PC-3 (cell line): ENCODE data around the gene GALNT16.

- RAMPAGE, long total RNA = no peak
Observed at GRCh38 chr14:68511387-68511950, 281.4 kb downstream of the ZFP36L1 start.

GRCh38 chr14:68596550-68597337, 196.1 kb downstream of the ZFP36L1 start:
- RAMPAGE, long total RNA = no peak

DNA sequence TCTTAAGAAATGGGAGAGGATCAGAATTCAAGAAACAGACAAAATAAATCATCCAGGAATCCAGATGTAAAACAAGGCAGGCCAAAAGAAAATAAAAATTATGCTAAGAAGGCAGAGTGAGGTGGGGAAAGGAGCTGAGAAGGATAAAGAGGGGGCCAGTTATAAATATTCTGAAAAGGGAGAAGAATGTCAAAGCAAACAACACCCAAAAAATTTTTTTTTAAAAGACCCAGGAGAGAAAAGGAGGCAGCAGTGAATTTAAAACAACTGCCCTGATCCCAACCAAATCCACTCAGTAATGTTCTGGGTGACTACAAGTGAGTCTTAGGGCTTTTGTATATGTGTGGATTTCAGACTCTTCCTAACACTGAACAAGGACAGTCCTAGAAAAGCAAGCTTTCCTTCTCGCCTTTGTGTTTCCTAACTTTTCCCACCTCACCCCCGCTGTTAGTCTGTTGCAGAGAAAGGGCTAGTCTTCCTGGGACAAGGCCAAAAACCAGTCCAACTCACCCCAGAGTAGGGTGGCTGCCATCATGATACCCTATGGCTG, 16.4 kb upstream of the ZFP36L1 start:
- RAMPAGE, long total RNA = no peak

DNA sequence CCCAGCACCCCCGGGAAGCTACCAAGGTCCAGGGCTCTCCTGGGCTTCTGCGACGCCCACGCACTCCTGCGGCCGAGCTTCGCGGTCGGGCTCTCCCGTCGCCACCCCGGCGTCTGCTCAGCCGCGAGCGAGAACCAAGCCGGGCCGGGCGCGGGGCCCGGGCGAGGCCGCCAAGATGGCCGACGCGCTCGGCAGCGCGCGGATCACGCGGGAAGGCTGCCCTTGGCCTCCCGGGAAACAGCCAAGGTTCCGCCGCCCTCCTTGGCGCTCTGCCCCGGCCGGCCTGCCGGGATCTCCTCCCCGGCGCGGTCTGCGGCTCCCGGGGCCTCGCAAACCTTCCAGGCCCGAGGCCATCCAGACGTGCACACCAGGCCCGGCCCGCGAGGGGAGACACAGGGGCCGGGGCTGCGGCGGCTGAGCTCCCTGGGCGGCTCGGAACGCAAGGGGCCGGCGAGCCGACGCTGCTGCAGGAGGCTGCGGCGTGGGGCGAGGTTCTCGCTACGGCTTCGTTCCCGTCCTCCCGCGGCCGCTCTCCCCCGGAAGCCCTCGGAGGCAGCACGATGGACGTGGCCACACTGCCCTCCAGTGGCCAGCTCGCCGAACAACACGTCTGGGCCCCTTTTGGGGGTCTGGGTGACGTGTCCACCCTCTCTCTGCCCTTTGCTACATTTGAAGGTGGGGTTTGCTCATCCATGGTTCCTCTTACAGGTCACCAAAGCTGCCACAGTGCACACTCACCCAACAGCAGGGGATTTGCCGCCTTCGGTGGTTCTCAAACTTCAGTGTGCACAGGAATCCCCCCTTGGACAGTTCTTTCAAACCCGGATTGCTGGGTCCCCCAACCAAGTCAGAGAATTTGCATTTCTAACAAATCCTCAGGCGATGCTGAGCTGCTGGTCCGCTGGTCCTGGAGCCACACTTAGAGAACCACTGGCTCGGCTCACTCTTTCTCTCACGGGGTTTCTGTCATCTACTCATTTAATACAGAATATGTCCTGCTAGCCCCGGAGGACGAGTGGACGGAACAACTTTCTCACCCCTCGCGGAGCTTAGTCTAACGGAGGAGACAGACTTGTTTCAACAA, 23.8 kb upstream of the ZFP36L1 start:
- RAMPAGE, long total RNA = no peak

GRCh38 chr14:68843148-68844394, 50.7 kb upstream of the ZFP36L1 start:
- RAMPAGE, long total RNA = no peak

GRCh38 chr14:68891876-68892547, 87.1 kb downstream of the ACTN1 start:
- RAMPAGE, long total RNA = no peak

DNA sequence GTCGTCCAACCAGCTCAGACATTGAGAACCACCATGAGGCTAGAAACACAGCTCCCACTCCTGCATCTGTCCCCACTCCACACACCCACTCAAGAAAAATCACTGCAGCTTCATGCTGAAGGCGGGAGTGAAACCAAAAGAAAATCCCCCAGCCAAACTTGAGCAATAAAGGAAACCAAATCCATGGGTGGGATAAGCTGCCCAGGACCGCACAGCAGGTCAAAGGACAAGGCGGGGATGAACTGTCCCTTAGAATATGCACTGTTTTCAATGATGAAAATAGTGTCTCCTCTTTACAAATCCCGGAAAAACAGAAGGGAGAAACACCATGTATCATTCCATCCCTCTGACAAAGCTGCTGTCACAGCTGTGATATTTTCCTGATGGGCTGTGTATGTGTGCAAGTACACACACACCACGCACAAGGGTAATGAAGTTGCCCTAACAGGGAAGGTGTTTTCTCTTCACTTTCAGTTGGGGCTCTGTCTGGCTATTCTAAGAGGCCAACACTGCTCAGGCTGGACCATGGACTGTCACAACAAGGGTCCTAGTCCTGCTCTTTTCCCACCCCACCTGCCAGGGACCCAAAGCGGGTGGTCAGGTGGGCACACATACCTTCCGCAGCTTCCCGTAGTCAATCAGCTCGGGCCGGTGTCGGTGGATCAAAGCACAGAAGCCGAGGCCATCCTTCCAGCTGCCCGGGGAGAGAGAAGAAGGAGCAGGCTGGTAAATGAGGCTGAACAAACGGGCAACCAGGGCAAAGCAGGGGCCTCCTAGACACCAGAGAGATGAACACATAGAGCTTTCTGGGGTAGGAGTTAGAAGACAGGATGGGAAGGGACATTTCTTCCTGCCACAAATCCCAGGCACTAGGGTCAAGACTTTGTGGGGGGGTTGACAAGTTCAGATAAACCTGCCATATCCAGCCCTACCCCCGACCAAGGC, 70.1 kb downstream of the ACTN1 start:
- RAMPAGE, long total RNA = no peak

GRCh38 chr14:68932557-68933112, 46.5 kb downstream of the ACTN1 start:
- RAMPAGE, long total RNA = no peak

DNA sequence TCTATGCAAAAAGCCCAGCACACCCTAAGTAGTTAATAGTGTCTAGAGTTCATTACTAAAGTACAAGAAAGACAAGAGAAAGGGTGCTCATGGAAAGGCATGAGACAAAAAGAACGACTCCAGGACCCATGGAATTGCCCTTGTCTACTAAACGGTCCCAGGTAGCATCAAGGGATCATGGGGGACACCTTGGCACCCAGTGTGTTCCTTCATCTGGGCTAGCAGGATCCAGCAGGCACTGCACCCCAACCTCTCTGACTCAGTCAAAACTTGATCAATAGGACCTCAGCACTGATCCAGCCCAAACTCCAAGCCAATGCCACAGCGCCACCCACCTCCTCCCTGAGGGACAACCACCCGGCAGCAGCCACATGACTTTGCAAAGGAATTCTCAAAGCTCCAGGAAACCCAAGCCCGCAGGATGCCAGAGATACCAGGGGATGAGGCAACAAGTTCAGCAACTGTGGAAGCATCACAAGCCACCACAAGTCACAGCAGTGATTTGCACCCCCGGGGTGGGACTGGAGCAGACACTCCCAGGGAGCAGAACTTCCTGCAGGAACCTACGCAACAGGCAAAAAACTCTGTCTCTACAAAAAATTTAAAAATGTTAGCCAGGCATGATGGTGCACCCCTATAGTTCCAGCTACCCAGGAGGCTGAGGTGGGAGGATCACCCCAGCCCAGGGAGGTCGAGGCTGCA, 37.3 kb downstream of the ACTN1 start:
- RAMPAGE, long total RNA = no peak

GRCh38 chr14:69259322-69260417, at the start of gene GALNT16:
Gene GALNT16 (plus strand): TSS chr14:69260158.
- RAMPAGE, long total RNA = no peak

- RAMPAGE, long total RNA = no peak
Observed at GRCh38 chr14:69316945-69317518, 57.1 kb downstream of the GALNT16 start.

DNA sequence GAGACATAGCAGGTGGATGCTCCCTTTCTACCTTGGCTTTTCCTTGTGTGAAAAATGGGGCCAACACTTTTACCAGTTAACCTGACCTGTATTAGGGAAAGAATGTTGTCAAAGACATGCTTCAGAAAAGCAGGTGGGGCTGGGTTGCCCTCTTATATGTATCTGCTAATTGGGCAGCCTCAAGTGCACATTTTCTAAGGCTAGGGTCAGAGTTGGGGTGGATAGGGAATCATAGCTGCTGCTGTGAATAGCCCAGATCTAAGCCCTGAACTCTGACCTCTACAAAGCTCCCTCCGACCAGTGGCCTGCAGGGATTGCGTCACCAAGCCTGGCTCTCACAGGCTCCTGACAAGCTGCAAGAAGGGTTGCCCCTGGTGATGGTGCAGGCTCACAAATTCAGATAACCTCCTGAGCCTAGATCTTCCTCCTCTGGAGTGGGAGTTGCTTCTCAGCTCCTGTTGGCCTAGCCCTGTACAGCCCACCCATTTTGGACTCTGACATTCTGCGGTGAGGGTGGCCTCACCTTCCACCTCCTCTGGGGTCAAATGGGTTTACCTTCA, 5.2 kb upstream of the SUSD6 start:
- RAMPAGE, long total RNA = no peak

- RAMPAGE, long total RNA = no peak
Observed at GRCh38 chr14:69611266-69611500, 213 bp upstream of the SUSD6 start.

DNA sequence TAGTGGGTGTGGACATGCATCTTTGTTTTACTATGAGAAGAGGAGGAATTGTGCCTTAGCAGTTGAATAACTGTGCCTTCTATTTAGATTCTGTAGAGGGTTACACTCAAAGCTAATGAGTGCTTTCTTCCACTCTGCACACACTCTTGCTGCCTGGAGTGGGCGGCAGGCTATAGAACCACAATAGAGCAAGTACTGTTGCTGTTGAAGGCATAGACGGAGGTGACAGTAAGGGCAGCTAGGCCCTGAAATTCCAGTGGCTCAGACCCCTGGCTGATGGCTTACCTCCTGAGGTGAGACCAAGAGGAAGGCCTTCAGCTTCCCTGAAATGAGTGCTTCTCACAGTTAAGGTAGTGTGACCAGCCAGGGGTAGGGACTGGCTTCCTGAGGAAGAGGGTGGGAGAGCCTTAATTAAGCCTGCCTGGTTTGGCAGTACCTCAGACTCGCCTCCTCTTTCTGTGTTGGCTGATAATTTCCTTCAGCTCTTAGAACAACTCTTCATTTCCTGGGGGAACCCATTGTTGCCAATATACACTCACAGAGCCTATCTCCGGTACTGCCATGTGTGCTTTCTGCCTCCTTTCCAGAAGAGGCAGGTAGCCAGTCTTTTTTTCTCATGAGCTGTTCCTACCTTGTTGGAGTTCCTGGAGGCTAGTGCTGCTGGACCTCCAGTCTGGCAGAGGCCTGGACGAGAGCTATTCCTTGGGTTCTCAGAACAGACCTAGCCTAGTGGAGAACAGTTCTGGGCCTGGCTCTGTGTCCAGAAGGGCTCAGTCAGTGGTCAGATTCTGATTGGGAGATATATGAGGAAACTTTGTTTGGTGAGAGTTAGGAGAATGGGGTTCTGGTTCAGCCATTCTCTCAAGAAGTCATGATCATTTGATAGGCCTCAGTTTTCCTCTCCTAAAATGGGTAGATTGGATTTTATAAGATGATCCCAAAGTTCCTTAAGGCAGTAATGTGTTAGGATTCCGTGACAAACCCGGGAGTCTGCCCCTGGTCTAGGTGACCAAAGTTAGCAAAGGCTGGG, 25.0 kb downstream of the SUSD6 start:
- RAMPAGE, long total RNA = no peak

- RAMPAGE, long total RNA = no peak
Observed at GRCh38 chr14:69637789-69638087, 26.3 kb downstream of the SUSD6 start.

- RAMPAGE, long total RNA = no peak
Observed at GRCh38 chr14:69682831-69683744, 71.7 kb downstream of the SUSD6 start.

- RAMPAGE, long total RNA = no peak
Observed at GRCh38 chr14:69685079-69686153, 74.0 kb downstream of the SUSD6 start.

- RAMPAGE, long total RNA = no peak
Observed at GRCh38 chr14:69716734-69717264, 50.1 kb upstream of the SRSF5 start.

DNA sequence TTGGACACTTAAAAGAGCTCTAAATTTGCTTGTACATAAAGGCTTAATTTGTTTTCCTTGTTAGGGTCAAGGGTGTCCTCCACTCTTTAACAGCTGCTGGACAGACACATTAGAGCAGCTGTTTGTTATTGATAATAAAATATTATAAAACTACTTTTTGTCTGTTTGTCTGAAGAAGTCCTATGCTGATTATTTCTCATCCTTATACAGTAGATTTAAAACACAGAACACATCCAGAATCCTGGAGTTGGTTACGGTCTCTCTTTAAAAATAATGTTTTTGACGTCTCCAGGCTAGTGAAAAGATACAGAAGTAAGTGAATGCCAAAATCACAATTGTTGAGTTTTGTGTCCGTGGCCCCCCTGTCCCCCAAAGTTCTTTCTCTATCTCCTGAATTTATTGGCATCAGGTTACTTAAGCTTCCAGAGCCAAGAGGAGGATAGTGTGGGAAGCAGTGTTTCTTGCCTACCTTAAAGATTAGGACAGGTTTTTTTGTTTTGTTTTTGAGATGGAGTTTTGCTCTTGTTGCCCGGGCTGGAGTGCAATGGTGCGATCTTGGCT, 5.0 kb downstream of the SRSF5 start:
- RAMPAGE, long total RNA = no peak

- RAMPAGE, long total RNA = no peak
Observed at GRCh38 chr14:69778288-69778884, 11.4 kb downstream of the SRSF5 start.